Measurements from ENCODE around the genes UBTD1, LOXL4 and GOT1.

DNA sequence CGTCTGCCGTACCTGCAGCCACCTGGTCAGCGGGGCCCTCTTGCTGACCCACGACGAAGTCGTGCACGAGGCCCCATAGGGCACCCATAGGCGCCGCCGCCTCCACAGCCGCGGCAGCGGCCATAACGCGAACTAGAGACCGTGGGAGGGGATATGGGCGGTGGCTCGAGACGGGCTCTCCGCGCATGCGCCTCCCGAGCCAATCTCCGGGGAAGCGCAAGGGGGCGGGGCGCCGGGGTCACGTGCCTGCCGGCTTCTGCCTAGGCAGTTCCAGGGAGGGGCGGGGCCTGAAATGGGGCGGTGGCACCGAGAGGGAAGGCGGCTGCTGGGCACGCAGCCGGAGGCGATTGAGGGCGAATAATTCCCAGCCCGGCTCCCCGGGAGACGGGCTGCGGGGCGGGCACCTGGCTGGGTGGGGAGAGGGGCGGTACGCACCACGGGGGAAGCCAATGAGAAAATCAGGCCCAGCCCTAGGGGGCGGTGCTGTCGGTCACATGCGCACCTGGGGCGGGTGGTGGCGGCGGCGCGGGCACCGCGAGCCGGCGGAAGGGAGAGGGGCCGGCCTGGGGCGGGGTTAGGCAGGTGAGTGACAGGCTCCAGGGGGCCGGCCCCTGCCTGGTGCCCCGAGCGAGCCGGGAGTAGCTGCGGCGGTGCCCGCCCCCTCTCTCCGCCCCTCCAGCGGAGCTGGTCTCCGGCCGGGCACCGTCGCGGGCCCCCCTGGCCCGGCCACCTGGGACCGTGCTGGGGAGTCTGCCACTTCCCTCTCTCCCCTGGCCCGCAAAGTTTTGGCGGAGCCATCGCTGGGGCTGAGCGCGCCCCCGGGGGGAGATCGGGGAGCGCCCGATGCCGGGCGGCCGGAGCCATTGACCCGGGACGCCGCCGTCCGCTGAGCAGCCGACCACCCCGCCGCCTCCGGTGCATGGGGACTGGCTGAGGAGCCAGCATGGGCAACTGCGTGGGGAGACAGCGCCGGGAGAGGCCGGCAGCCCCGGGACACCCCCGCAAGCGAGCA lies at the start of gene UBTD1:
UBTD1 (plus strand) TSS at position 664 of the 1,012 bp plus-strand sequence.
- PRO-cap = bidirectional peak, plus-strand start at position 290 of the sequence, minus-strand start at position 143 of the sequence; bidirectional peak, plus-strand start at position 756 of the sequence, minus-strand start at position 549 of the sequence

- PRO-cap = no peak
These were observed 1.7 kb downstream of the ANKRD2 start for GRCh38 chr10:97574338-97574640.

GRCh38 chr10:97675067-97676293 lies 11.6 kb downstream of the AVPI1 start:
- PRO-cap = no peak

- PRO-cap = no peak
These were observed 1.3 kb upstream of the AVPI1 start for GRCh38 chr10:97688094-97688985.

GRCh38 chr10:97700614-97700813 lies 13.0 kb upstream of the MARVELD1 start:
- PRO-cap = no peak

DNA sequence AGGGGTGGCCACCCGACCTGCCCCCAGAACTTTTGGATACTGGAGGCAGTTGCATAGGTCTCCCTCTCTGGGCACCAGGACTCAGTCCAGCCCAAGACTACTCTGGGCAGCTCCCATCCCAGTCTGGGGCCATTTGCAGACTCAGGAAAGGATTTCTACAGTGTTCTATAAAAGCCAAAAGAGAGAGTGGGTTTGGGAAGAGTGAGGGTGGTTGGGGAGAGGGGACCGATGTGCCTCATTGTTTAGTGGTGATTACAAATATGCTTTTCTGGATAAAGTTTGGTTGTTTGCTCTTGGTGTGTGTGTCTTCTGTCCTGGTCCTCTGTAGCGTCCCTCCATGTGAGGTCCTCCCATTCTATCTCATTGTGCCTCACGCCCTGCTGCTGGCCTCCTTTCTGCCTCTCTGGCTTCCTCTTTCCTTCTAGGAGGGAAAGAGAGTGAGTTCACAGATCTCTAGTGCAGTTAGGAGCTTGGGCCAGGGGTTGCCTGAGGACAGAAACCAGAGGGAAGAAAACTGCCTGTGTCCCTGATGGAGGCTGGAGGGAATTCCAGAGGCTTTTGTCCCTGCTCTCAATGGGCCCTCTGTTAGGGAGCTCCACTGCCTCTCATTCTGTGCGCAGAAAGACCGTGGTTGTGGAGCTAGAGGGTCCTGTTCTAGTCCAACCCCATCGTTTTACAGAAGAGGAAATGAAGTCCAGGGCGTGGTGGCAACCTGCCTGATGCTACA lies 4.5 kb downstream of the MARVELD1 start:
- PRO-cap = no peak

- PRO-cap = no peak
These were observed 10.9 kb downstream of the MARVELD1 start for GRCh38 chr10:97724211-97725054.

GRCh38 chr10:97895772-97896130 lies 46.1 kb downstream of the GOLGA7B start:
- PRO-cap = no peak

DNA sequence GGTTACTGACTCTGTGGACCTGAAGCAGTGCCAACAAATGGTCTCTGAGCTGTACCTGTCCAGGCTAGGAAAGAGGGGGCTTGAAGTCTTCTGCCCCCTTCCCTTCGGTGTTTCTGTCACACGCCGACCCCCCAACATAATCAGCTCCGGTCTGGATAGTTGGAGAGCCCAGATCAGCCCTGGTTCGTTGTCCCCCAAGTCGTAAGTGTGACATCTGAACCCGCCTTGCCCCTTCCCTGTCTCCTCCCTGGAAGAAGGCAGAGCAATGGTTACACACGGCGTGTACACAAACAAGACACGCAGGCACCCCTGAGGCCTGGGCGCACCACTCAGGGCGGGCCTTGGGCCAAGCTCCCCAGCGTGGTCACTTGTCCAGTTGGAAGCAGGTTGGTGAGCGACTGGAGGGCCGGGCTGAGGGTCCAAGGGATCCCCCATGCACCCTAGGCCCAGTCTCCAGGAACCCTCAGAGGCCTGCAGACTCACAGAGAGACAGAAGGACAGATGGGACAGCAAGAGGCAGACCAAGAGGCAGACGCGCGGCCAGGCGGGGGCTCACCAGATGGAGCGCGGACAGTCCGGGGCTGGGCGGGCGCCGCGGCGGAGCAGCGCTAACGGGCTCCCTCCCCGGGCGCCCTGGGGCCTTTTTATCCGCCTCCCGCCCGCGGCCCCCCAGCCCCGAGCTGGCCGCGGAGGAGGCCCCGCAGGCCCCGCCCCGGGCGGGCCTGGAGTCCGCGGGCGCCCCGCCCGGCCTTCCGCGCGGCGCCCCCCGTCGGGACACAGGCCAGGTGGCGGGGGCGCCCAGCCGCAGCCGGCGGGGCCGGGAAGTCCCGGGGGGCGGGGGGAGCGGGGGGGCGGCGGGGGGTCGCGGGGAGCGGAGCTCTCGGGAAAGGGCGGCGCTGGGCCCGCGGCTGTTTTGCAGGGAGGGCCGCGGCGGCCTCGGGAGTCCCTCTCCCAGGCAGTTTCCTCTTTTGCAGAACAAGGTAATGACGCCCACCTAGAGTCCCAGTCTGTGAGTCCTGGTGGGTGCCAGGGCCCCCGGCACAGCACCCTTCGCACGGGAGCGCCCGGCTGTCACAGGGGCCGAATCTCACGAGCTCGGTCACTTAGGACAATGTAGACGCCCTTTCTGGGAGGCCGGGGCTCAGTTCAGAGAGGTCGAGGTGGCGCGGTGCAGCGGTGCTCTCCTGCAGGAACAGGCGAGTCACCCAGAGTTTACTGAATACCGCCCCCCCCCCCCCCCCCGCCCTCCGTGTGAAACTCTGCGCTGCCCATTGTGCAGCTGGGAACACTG lies at the start of gene LOXL4:
LOXL4 (minus strand) TSS at position 619 of the 1,291 bp plus-strand sequence.
- PRO-cap = unidirectional peak, plus-strand start at position 573 of the sequence; bidirectional peak, plus-strand start at position 750 of the sequence, minus-strand start at position 776 of the sequence

DNA sequence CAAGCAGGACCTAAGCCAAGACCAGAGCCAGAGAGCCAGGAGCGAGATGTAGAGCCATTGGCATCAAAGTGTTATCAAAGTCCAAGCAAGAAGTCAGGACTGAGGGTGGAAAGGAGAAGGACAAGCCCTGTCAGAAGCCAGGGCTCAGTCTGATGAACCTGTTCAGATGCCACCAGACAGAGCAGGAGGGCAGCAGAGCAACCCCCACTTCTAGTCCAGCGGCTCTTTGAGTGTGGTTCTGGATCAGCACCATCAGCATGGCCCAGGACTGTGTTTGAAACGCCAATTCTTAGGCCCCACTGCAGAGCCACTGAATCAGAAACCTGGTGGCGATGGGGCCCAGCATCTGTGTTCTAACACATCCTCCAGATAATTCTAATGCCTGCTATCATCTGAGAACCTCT lies 6.9 kb upstream of the LOXL4 start:
- PRO-cap = no peak

DNA sequence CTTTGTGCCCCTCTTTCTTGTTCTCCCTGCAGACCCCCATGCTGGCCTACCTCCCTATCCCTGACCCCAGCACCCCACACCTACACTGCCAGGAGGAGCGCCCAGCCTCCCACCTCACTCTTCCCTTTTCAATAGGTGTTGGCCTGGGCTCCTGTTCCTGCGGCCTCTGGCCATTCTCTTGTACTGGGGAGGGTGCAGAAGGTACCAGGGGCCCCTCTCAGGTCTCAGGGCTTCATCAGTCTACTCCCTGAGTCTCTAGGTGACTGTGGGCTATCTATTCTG lies 32.6 kb upstream of the LOXL4 start:
- PRO-cap = no peak

GRCh38 chr10:98403202-98403749 lies 11.7 kb downstream of the PYROXD2 start:
- PRO-cap = no peak

GRCh38 chr10:98443034-98443398 lies 3.7 kb downstream of the HPS1 start:
- PRO-cap = no peak

GRCh38 chr10:99233386-99233934 lies 2.2 kb downstream of the HPSE2 start:
- PRO-cap = no peak

DNA sequence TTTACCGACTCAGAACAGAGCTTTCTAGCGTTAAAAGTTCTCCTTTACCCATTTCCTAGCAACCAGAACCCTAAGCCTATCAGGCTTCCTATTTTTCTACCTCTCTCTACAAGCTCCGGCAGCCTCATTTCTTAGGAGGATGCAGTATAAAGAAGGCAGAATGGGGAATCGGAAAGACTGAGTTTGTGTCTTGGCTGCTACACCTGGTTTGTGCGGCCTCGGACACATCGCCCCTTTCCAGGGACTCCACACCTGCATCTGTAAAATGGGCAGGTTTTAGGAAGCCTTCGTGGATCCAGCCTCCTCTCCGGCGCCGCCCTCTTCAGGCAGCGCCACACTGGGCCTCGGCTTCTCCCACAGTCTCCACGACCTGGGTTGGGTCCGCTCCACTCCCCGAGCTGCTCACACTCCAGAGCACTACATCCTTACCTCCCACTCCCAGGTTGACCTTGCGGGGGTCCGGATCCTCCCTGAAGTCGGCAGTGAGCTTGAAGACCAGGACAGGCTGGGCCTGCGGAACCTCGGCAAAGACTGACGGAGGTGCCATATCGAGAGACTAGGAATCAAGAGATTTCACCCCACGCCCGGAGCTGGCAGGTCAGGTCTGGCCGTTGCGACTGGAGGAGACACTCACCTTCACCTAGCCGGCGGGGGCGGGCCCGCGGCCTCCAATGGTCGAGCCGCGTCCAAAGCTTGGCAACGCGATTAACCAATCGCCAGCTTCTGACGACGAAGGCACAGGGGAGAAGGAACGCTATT lies at the start of gene GOT1:
GOT1 (minus strand) TSS at position 606 of the 759 bp plus-strand sequence.
- PRO-cap = unidirectional peak, plus-strand start at position 359 of the sequence; bidirectional peak, plus-strand start outside the sequence, minus-strand start at position 606 of the sequence

GRCh38 chr10:99430778-99431750 lies 640 bp upstream of the GOT1 start:
- PRO-cap = bidirectional peak, plus-strand start at chr10:99430936, minus-strand start at chr10:99430624; unidirectional peak, minus-strand start at chr10:99431402

DNA sequence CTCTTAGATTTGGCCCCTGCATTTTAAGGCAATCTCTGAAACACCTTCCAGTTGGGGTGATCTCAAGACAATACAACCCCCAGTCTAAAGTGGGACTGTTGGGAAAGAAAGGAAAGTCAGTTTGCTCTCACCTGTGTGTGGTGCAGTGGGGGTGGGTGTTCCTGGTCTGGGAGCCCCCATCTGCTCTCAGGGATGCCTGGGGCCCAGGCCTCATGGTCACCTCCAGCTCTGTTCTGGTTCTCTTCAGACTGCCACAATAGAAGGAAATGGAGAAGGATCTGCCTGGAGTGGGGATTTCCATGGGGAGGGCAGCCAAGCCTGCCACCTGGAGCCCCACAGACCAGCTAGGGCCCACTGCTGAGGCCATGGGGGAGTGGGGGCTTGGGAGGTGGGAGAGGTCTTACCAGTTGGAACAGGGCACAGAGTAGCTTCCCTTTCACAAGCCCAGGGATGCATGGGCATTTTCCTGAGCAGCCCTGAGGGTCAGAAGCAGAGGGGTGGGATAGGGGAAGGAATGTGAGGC lies 6.5 kb upstream of the NKX2-3 start:
- PRO-cap = no peak

- PRO-cap = no peak
These were observed 1.9 kb upstream of the NKX2-3 start for GRCh38 chr10:99530668-99531433.

DNA sequence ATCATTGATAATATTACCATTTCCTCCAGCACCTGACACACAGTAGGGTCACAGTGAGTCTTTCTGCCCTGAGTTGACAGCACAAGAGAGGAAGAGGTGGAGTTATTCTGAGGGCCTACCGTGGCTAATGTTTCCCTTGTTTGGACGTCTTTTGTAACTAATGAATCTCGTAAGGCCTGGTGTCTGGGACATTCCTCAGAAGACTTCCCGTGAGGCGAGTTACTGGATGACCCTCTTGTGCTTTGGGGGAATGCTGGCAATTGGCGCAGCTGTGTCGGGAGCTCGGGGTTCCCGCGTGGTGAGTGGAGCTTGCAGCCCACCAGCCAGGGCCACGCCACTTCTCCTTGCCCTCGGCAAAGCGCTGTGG lies 36.1 kb downstream of the SLC25A28 start:
- PRO-cap = no peak

GRCh38 chr10:99619284-99619726 lies 934 bp downstream of the SLC25A28 start:
- PRO-cap = bidirectional peak, plus-strand start at chr10:99619478, minus-strand start at chr10:99619395